Uterus (tissue), 7 donors: ENCODE results near the genes RSL24D1, RFX7 and CGNL1.

DNA sequence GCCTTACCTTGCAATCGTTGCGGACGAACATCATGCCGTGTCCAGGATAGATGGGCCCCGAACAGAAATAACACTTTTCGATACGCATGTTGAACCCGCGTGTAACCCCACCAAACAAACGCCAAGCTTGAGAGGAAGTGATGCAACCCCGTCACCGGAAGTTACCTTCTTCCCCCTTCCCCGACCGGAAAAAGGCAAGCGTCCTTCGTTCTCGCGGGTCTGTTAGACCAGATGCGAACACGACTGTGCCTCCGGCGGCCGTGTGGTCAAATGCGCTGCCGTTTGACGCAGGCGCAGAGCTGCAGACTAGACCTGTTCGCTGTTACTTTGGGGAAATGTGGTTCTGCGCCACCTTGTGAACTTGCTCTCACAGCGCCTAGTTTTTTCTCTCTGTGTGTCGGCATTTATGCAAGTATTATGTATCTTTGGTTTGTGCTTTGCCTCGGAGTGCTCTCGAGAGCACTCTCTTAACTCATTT lies at the start of gene RSL24D1:
Gene RSL24D1 (minus strand): TSS at position 139 of the 478 bp plus-strand sequence.
- PRO-cap, 4 experiments = peak in 4 of 4 experiments; most common plus-strand start position 230 of the sequence (in 4); most common minus-strand start position 129 of the sequence (in 4)
- RAMPAGE, long total RNA, 2 experiments = start-site peak on the minus strand in 2 of 2 experiments, centred at positions 118 to 121 of the sequence, 18 to 394 reads per replicate
- RRBS = 1% methylated on average over 8 of the region's 33 CpGs

DNA sequence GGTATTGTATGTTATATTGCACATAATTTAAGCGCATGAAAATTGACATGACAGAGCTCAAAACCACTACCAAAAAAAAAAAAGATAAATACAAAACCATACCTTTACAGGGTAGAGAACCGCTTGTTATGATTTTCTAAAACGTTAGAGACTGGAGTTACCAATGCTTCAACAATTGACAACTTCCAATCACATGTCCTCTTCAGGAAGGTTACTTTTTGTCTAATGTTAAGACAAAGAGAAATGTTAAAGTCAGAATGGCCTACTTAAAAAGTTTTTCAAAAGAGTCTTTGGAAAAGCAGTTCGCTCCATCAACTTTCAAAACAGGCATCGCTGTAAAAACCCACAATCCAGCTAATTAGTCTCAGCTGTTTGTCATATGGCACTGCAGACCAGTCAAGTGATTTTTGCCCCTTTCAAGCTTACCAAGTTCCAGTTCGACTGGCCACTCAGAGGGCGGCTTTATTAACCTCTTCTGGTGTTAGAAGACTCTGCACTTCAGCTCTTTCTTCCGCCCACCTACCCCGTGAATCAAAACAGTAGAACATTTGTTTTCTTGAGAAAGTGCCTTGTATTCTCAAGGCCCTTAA lies 19.5 kb downstream of the RAB27A start:
- PRO-cap, 4 experiments = no peak in any of the 4 experiments
- RAMPAGE, long total RNA, 2 experiments = no peak in any of the 2 experiments
- RRBS = no CpG with 5 or more reads among the region's 9 CpGs

DNA sequence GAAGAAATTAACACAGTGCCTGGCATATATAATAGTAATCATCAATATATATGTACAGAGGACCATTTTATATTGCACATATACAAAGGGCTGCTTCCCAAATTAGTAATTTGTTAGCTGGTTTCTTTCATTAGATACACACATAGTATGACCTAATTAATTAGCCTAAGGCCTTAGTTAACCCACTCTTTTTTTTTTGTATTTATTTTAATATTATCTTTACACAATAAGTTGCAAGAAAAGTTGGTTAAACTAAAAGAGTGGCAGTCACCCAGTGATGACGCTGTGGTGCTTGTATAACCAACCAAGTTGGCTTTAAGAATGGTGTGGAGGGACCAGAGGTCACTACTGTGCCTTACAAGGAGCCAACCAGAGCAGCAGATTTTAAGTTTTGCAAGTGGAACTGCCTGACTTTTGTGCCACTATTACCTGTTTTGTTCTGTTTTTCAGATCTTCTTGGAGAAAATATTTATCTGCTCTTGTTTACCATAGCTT lies 850 bp downstream of the PIGB start:
- PRO-cap, 4 experiments = no peak in any of the 4 experiments
- RAMPAGE, long total RNA, 2 experiments = no peak in any of the 2 experiments
- RRBS = no CpG with 5 or more reads among the region's 1 CpG

- PRO-cap, 4 experiments = no peak in any of the 4 experiments
- RAMPAGE, long total RNA, 2 experiments = no peak in any of the 2 experiments
- RRBS = no CpG with 5 or more reads among the region's 8 CpGs
Measured at GRCh38 chr15:55360285-55361079, 41.5 kb downstream of the PIGB start.

GRCh38 chr15:55497811-55498765 lies 9.9 kb downstream of the DNAAF4 start:
- PRO-cap, 4 experiments = peak in 2 of 4 experiments; most common plus-strand start chr15:55498418 (in 1); most common minus-strand start chr15:55498368 (in 1)
- RAMPAGE, long total RNA, 2 experiments = no peak in any of the 2 experiments
- RRBS = 2% methylated on average over 7 of the region's 50 CpGs

GRCh38 chr15:55799700-55800225 lies 56.8 kb upstream of the PRTG start:
- PRO-cap, 4 experiments = no peak in any of the 4 experiments
- RAMPAGE, long total RNA, 2 experiments = no peak in any of the 2 experiments
- RRBS = no CpG with 5 or more reads among the region's 6 CpGs

DNA sequence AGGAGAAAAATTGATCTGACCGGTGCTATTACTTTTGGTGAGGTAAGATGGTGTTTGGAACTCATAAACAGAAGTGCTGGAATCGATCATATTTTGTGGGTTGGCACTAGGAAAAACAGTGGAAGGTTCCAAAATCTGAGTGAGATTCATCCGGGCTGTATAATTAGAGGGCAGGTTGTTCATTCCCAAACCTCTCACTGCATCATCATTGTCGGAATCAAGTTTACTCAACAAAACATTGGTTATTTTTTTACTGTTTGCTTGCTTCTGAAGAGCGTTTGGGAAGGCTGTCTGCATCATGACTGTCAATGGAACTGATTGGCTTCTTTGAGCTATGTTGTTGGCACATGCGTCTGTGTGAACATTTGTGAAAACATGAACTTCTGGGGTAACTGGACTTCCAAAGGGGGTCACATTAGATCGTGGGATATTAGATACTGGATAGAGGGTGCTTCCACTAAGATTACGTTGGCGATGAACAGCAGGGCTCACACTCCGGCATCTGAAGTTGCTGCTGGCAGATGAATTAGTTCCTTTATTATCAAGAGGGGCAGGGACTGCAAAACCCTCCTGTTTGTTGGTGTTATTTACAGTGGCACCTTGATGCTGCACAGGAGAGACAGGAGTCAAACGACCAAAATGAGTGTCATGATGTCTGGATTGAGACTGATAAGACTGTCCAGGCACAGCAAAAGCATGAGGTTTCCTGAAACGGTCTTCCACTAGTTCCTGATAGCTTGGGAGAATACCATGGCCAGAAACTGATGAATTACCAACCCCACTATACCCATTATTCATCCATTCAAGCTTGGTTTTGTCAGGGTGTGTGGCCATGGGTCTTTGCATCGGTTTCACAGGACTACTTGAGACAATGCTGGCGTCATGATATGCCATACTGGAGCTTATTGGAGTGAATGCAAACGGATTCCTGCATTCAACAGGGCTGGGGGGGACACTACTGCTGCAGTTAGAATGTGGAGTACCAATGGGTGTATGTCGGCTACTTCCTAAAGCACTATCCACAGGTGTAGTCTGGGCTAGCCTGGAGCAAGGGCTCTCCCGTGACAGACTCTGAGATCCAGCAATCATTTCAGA lies 100.7 kb upstream of the NEDD4 start:
- PRO-cap, 4 experiments = no peak in any of the 4 experiments
- RAMPAGE, long total RNA, 2 experiments = start-site peak on the minus strand in 1 of 2 experiments, centred at position 1,014 of the sequence, 9 reads per replicate
- RRBS = no CpG with 5 or more reads among the region's 17 CpGs

- PRO-cap, 4 experiments = no peak in any of the 4 experiments
- RAMPAGE, long total RNA, 2 experiments = start-site peak on the minus strand in 1 of 2 experiments, at chr15:56101438-56102202 at its widest, 5 reads per replicate
- RRBS = no CpG with 5 or more reads among the region's 7 CpGs
Measured at GRCh38 chr15:56101206-56102072, 108.0 kb upstream of the NEDD4 start.

GRCh38 chr15:56243554-56244104 lies at the start of gene RFX7:
TSS of gene RFX7 (minus strand) at chr15:56243879.
- PRO-cap, 4 experiments = peak in 4 of 4 experiments; most common plus-strand start chr15:56243941 (in 3); most common minus-strand start chr15:56243846 (in 2)
- RAMPAGE, long total RNA, 2 experiments = no peak in any of the 2 experiments
- RRBS = 2% methylated on average over 56 of the region's 67 CpGs

- PRO-cap, 4 experiments = no peak in any of the 4 experiments
- RAMPAGE, long total RNA, 2 experiments = no peak in any of the 2 experiments
- RRBS = no CpG with 5 or more reads among the region's 2 CpGs
Measured at GRCh38 chr15:56468418-56468960, 3.6 kb upstream of the MNS1 start.

DNA sequence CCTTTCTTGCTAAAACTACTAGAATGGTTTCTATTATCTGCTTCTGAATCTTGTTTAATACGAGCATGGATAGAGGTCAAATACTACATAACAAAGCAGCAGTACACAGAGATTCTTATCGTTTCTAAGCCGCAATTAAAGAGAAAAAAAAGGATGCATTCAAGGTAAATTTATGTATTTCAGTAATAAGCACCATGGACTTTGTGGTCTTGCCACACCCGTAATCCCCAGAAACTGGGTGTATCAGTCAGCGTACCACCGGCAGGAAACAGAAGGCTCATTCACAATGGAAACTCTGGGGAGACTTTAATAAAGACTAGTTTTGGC lies 81.9 kb upstream of the ZNF280D start:
- PRO-cap, 4 experiments = no peak in any of the 4 experiments
- RAMPAGE, long total RNA, 2 experiments = no peak in any of the 2 experiments
- RRBS = no CpG with 5 or more reads among the region's 6 CpGs

DNA sequence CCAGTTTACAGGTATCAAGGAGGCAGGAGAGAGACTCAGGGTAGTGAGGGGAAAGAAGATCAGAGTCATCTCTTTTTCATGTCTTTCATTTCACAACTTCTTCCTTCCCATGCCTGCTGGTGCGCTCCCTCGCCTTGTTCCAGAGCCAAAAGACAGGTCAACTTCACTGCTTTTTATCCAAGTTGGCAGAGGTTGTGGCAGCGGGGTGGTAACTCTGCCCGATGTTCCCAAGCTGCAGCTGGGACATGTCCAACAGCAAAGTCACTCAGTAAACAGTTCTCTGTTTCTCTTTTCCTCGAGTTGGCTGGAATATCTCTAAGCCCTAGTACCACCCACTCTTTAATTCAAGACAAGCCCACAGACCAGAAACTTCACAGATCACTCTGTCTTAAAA lies 86.3 kb upstream of the TCF12 start:
- PRO-cap, 4 experiments = no peak in any of the 4 experiments
- RAMPAGE, long total RNA, 2 experiments = no peak in any of the 2 experiments
- RRBS = no CpG with 5 or more reads among the region's 5 CpGs

DNA sequence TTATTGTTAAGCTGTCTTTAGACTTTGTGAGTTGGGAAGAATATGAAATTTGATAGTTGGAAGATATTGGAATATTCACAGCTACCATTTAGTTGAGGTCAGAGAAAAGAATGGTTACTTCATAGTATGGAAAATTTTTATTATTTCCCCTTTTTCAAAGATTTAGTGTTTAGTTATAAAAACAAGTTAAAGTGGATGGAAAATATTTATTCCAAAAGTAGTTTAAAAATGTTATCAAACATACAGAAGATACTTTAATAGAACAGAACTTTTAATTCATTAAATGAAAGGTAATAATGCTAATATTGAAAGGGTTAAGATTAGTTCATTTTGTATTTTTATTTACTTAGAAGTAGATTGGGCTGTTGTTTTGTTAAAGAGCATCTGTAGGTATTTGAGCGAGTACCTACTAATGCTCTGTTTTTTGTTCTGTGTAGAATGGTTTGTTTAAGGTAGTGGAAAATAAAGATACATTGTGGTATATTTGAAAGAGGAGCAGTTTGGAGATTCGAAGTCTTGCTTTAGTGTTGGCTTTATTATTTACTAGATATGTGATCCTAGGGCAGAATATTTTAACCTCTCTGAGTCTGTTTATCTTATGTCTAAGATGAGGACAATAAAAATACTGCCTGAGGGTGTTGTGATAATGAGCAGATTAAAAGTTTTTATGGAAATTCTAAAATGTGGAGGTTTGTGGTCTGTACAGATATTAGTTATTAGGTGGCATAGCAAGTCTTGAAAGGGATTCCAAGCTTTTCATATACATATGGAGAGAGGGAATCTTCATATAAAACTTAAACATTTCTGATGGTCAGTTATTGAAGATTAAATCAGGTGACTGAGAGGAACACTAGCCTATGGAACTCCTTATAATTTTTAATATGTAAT lies 14.8 kb downstream of the TCF12 start:
- PRO-cap, 4 experiments = no peak in any of the 4 experiments
- RAMPAGE, long total RNA, 2 experiments = no peak in any of the 2 experiments
- RRBS = no CpG with 5 or more reads among the region's 2 CpGs

DNA sequence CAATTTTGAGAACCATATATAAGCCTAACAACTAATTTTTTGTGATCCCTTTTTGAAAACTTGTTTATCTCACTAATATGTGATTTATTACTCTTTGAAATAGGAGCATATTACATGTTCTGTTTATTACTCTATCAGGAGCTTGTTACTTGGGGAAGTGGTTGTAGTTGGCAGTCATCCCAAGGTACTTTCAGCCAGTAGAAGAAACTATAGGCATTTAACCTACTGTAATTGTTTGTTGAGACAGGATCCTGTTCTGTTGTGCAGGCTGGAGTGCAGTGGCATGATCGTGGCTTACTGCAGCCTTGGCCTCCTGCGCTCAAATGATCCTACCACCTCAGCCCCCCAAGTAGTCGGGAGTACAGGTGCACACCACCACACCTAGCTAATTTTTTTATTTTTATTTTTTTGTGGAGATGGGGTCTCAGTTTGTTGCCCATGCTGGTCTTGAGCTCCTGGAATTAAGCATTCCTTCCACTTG lies 195.7 kb downstream of the TCF12 start:
- PRO-cap, 4 experiments = no peak in any of the 4 experiments
- RAMPAGE, long total RNA, 2 experiments = no peak in any of the 2 experiments
- RRBS = no CpG with 5 or more reads among the region's 3 CpGs

- PRO-cap, 4 experiments = no peak in any of the 4 experiments
- RAMPAGE, long total RNA, 2 experiments = no peak in any of the 2 experiments
- RRBS = no CpG with 5 or more reads among the region's 1 CpG
Measured at GRCh38 chr15:57152148-57152607, 224.1 kb upstream of the CGNL1 start.

DNA sequence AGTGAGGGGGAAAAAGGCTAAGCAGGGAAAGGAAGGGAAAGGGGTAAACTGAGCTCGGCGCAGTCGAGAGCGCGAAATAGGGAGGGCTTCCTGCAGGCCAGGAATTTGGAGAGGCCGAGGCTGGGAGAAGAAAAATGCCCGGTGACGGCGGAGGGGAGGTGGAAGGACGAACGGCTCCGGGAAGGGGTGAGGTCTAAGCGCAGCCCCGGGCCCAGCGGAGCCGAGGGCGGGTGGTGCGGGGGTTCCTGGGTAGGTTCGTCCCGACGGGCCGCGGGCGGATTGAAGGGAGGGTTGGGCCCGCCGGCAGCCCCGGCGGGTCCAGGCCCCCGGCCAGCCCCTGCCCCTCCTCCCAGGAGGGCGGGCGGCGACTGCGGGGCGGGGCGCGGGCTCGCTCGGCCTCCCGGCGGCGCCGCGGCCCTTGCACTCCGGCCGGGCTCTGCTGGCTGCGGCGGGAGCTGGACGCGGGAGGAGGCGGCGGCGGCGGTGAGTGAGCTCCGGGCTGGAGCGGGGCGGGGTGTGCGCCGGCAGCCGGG lies at the start of gene CGNL1:
Gene CGNL1 (plus strand): TSS at position 421 of the 533 bp plus-strand sequence.
- PRO-cap, 4 experiments = peak in 4 of 4 experiments; most common plus-strand start position 423 of the sequence (in 4); most common minus-strand start position 281 of the sequence (in 4)
- RAMPAGE, long total RNA, 2 experiments = start-site peak on the plus strand in 1 of 2 experiments, centred at position 436 of the sequence, 488 reads per replicate
- RRBS = 3% methylated on average over 34 of the region's 59 CpGs

DNA sequence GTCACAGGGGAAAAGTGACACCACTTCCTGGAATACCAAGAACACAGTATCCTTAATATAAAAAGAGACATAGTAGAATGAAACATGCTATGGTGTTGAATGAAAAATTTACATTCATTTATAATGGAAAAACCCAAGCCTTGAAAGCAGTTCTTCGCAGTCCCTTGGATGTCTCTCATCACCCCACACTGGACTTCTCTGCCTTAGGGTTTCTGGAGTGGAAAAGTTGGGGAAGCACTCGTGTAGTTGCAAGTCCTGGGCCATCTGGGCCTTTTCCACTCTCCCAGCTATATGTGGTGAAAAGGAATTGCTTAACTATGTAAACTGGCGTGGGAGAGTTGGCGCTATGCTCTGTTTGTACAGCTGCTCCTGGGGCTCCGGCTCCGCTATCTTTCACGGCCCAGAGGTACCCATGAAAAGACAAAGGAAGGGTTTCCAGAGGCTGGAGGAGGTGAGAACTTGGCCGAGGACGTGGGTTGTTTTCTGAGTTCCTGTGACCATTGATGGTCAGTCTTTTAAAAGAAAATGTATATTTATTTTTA lies 81.1 kb upstream of the MYZAP start:
- PRO-cap, 4 experiments = no peak in any of the 4 experiments
- RAMPAGE, long total RNA, 2 experiments = no peak in any of the 2 experiments
- RRBS = no CpG with 5 or more reads among the region's 9 CpGs

- PRO-cap, 4 experiments = no peak in any of the 4 experiments
- RAMPAGE, long total RNA, 2 experiments = no peak in any of the 2 experiments
- RRBS = no CpG with 5 or more reads among the region's 6 CpGs
Measured at GRCh38 chr15:57592891-57593592, 1.3 kb downstream of the MYZAP start.

GRCh38 chr15:58055738-58056187 lies 9.7 kb downstream of the ALDH1A2 start:
- PRO-cap, 4 experiments = no peak in any of the 4 experiments
- RAMPAGE, long total RNA, 2 experiments = no peak in any of the 2 experiments
- RRBS = no CpG with 5 or more reads among the region's 4 CpGs

GRCh38 chr15:58420132-58420981 lies 11.4 kb upstream of the LIPC start:
- PRO-cap, 4 experiments = no peak in any of the 4 experiments
- RAMPAGE, long total RNA, 2 experiments = no peak in any of the 2 experiments
- RRBS = no CpG with 5 or more reads among the region's 9 CpGs